Endometrial microvascular endothelial cells (primary cell): ENCODE measurements around a stretch of chr4.

- RAMPAGE, long total RNA: no peak
These were observed 112.5 kb upstream of the HS3ST1 start for GRCh38 chr4:11541314-11541533.

DNA sequence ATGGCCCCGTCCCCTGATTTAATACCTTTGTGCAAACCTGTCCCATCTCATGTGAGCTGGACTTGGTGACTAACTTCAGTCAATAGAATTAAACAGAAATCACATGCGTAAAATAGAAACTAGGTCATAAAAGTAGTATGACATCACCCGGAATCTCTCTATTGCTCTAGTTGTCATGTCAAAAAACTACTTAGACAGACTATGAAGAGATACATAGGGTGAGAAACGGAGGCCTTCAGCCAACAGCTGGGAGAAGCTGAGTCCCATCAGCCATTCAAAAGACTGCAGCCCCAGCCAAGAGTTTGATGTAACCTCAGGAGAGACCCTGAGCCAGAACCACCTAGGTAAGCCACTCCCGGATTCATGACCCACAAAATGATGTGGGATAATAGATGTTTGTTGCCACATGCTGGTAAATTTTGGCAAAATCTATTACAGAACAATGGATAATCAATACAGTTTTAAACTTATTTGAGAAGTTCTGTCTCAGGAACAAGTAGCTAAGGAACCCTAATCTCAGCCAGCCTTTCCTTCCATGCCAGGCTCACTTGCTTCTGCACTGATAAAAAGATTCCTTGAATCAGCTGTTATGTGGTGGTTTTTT, 293.7 kb upstream of the HS3ST1 start:
- RAMPAGE, long total RNA: no peak

GRCh38 chr4:11904899-11905418, 476.3 kb upstream of the HS3ST1 start:
- RAMPAGE, long total RNA: no peak

DNA sequence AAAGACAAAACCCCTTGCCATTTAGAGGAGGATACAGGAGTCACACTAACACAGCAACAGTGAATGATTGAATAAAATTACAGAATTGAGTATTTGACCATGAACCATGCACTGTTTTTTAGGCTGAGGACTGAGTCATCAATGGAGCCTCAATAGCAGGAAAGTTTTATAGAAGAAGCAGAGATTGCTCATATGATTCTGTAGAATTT, 991.7 kb upstream of the HS3ST1 start:
- RAMPAGE, long total RNA: no peak

GRCh38 chr4:13281032-13281731, 203.0 kb downstream of the RAB28 start:
- RAMPAGE, long total RNA: no peak

DNA sequence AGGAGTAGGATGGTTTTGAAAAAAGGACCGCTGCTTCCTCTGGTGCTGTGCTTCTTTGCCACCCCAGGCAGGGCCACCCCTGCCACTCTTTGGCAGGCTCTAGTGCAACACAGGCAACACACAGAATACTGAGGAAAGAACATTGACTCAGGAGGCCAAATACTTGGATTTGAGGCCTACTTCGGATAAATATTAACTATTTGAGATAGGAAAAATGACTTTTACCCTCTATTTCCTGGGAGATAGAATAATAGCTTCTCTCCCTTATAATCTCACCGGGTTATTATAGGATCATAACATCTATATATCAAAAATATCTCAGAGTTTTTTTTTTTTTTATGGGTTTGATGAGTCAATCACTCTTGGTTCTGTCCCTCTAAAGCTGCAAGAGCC, 229.0 kb upstream of the BOD1L1 start:
- RAMPAGE, long total RNA: no peak

DNA sequence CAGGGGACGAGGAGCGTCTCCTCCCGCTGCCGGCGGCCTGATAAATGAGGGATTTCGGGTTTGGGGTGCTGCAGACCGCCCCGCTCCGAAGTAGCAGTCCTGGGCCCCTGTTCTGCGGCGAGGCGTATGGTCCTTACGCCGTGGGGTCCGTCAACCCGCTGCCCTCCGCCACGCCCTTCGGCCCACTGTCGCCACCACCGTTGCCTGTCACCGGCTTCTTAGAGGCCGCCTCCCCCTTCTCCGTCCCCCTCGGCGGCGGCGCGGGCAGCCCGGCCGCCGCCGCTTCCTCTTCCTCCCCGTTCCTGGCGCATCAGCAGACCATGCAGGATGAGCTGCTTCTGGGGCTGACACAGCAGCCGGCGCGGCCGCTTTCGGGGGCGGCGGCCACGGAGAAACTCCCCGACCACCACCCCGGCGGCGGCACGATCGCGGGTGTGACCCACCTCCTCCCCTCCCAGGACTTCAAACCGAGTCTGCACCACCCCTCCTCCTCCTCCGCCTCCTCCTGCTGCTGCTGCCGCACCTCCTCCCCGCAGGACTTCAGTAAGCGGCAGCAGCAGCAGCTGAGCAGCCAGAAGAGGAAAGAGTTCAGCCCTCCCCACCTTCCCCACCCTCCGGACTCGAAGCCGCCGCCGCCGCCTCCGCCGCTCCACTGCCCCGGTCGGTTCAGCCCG, 486 bp downstream of the CPEB2 start:
- RAMPAGE, long total RNA: no peak

DNA sequence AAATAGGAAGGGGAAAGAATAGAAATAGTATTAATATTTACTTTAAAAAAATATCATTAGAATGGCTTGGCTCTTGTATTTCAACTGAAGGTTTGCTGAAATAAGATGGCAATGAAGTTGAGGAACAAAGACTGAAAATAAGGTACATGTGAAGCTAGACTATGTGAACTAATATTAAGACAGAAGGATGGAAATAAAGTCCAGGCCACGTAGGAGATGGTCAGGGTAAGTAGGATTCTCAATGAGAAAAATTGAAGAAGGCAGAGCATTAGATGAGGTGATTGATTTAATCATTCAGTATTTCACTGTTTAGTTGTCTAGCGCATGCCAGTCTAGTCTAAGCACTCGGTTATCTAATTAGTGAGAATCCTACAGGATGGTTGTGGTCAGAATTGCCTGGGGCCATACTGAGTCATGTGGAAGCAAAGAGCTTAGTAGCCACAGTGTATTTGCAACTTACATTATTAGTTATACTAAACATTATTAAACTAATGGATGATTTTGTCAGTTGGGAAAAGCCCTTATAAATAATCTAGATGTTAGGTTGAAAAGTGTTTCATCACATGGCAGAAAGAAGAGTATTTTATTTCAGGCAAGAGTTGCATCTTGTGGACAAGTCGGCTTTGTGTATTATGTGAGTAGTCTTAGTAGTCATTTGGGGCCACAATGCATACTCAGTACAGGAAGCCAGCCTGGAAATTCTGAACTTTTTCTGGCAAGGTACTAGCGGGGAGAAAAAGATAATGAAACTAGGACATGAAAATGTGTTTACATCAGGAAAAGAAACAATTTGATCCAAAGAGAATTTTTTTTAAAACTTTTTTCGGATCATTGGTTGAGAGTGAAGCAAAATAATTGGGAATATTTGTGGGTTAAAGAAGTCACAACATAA, 31.8 kb downstream of the CPEB2 start:
- RAMPAGE, long total RNA: no peak

DNA sequence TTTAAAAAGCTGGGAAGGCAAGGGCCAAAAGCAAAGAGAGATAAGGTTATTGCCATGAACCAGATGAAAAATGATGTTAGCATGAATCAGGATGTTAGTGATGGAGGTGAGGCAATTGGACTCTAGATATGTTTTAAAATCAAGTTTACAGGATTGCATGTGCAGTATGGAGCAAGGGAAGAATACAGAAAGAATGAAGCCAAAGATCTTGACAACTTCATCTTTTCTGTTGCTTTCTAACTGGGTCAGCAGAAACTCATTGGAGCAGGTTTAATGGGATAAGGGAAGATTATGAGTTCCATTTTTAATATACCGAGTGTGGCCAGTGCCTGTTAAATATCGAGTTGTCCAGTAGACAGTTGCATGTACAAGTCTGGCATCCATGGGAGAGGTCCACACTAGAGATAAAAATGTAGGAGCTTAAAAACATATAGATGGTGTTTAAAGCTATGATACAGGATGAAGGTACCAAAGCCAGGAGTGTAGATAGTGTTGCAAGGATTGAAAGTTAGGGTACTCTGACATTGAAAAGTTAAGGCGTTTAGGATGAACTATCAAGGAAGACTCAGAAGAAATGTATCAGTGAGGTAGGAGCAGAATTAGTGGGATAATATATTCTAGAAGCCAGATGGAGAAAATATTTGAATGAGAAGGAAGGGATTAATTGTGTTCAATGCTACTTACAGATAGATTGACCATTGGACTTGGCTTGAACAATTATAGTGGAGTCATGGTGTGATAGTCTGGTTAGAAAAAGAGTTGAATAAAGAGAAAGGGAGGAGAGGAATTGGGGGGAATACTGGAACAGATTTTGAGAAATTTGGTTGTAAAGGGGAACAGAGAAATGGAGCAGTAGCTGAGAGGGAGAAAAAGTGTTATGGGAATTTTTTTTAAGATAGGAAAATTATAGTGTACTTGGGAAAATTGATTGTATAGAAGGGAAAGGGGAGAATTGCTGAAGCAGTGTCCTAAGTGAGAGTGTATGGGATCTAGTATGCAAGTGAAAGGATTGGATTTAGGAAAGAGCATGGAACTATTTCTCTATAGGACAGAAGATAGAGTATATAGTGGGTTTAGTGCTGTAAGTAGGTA, 58.8 kb downstream of the CPEB2 start:
- RAMPAGE, long total RNA: no peak

DNA sequence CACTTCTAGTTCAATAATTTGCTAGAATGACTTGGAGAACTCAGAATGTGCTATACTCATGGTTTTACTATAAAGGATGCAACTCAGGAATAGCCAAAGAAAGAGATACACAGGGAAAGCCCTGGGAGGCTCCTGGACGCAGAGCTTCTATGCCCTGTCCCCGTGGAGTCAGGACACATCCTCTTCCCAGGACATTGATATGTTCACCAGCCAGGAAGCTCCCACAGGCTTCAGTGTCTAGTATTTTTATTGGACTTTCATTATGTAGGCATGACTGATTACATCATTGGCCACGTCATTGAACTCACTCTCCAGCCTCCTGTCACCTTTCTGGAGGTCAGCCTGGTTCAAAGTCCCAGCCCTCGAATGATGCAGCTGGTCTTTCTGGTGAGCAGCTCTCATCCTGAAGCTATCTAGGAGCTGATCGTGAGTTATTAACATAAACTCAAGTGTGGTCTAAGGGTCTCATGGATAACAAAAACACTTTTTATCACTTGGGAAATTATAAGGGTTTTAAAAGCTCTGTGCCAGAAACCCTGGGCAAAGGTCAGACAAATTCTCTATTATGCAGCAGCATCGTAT, 104.1 kb downstream of the CPEB2 start:
- RAMPAGE, long total RNA: no peak

DNA sequence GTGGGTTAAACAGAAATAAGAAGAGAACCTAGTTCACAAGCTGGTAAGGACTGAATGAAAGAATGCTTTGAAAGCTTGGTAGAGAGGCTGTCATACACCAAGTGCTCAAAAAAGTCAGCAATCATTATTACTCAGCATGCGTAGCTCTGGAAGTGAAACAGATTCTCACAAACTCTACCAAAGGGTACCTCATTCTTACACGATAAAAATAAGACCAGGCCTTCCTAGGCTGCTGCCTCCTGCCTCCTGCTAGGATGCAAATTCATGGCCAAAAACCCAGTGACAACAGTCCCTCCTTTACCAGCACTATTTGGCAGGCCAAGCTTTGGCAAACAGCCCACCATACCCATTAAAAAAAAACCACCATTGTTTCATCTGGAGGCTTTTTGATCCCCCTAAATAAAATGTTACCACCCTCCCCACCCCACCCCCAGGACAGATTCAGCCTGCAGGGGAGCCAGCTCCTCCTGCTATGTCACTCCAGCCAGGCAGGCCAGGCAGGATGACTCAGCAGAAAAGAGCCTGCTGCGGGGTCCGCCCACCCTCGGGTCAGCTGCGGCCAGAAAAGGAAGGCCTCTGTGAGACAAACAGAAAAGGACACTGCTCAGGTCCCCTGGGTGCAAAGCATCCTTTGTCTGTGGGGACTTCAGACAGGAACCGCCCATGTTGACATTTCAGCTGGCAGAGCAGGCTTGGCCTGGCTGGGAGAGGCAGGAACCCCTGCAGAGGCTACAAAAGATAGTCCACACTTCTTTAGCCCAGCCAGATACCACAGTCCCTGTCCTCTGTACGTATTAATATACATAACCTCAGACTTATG, 147.4 kb downstream of the CPEB2 start:
- RAMPAGE, long total RNA: no peak

DNA sequence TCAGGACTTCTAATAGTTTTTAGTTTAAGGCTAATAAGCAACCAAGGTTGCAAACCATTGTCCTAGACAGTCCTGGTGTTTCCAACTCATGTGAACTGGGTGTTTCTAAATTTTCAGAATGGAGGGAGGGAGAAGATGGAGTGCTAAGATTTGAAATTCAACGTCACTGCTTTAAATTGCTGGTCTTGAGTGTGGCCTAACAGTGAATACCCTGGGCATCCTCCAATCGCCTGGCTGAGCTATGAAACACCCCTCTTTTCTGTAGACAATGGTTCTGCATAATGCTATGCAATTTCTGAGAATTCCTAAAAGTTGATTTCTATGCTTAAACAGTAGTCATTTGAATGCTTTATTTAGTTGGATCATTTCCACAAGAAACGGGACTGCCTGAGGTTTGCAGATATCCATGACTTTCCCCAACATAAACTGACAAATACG, 1.2 kb downstream of the FBXL5 start:
- RAMPAGE, long total RNA: no peak

- RAMPAGE, long total RNA: no peak
These were observed 3.0 kb upstream of the BST1 start for GRCh38 chr4:15699788-15700442.

GRCh38 chr4:15719370-15719903, 16.6 kb downstream of the BST1 start:
- RAMPAGE, long total RNA: no peak

- RAMPAGE, long total RNA: no peak
These were observed 990 bp downstream of the FGFBP2 start for GRCh38 chr4:15961822-15962548.

- RAMPAGE, long total RNA: no peak
These were observed 51.5 kb downstream of the PROM1 start for GRCh38 chr4:16032063-16032897.

- RAMPAGE, long total RNA: no peak
These were observed 50.5 kb downstream of the PROM1 start for GRCh38 chr4:16033260-16033733.

DNA sequence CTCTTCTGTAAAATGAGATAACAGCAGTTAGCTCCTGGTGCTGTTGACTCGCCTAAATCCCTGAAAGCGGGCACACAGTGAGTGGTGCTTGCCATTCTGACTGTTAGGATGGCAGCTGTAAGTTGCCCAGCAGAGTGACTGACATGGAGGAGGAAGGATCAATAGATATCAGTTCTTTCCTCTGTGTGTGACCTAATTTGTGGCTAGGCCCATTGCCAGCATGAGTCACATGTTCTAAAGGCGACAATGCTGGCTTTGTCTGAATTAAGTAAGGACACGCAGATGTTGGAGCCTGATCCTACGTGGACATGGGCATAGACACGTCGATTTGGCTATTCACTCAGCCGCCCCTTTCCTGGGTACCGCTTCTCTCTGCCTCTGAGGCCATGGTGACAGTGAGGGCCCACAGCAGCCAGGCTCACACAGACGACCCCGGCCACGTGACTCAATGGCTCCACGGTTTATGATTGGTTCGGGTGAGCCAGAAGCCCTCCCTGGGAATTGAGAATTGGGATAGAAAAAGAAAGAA, 16.3 kb downstream of the PROM1 start:
- RAMPAGE, long total RNA: no peak

GRCh38 chr4:16083047-16083169, 915 bp downstream of the PROM1 start:
- RAMPAGE, long total RNA: no peak

GRCh38 chr4:16084323-16084776, 527 bp upstream of the PROM1 start:
- RAMPAGE, long total RNA: no peak